Placental epithelial cell (primary cell): ENCODE measurements around the gene FAM98B.

- CAGE, long polyA plus RNA: no peak
These were observed 221.6 kb upstream of the NANOGP8 start for GRCh38 chr15:35306716-35307038.

DNA sequence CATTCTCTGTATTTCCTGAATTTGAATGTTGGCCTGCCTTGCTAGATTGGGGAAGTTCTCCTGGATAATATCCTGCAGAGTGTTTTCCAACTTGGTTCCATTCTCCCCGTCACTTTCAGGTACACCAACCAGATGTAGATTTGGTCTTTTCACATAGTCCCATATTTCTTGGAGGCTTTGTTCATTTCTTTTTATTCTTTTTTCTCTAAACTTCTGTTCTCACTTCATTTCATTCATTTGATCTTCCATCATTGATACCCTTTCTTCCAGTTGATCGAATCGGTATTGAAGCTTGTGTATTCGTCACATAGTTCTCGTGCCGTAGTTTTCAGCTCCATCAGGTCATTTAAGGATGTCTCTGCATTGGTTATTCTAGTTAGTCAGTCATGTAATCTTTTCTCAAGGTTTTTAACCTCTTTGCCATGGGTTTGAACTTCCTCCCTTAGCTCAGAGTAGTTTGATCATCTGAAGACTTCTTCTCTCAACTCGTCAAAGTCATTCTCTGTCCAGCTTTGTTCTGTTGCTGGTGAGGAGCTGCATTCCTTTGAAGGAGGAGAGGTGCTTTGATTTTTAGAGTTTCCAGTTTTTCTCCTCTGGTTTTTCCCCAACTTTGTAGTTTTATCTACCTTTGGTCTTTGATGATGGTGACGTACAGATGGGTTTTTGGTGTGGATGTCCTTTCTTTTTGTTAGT is 190.0 kb downstream of the DPH6 start:
- CAGE, long polyA plus RNA: no peak

DNA sequence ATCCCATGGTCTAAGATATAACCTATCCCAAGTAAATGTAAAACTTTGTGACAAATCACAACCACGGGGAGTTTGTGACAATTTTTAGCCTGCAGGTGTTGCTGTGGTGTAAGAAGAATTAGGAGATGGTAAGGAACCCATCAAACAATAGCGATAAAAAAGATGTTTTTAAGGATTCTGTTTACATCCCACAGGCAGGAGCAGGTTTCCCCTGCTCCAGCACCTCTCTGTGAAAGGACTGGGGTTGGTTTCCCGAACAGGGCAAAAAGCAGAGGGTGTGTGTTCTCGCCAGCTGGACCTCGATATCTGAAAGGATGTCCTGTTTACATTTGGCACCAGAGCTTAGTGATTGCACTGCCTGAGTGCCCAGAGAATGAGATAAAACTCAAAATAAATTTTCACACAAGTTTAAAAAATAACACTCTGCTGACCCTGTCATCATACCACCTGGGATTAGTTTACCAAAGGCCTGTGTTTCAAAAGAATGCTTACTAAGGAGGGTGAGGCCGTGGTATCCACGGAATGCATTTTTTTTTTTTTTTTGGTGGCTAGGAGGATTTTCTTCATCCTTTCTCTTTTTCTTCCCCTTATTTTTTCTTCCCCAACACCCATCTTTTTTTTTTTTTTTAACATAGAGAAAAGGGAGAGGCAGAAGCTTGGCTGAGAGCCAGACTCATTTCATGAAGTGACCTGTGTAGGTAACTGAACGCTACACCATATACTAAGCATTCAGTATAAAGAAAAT is 151.8 kb upstream of the DPH6 start:
- CAGE, long polyA plus RNA: no peak

- CAGE, long polyA plus RNA: no peak
These were observed 243.3 kb upstream of the CDIN1 start for GRCh38 chr15:36336063-36336571.

DNA sequence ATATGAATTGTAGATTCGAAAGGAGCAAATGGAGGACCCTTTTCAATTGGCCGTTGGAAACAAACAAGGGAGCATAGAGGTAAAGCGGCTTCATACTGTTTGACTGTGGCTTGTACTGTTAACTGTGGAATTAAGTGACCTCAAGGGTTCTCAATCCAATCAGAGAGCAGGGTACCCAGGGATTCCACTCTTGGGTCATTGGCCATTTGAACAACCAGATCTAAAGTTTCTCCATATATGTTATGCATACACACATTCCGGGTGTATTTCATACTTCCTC is 823 bp downstream of the CDIN1 start:
- CAGE, long polyA plus RNA: no peak

GRCh38 chr15:37093462-37094000 is 6.8 kb downstream of the MEIS2 start:
- CAGE, long polyA plus RNA: no peak

- CAGE, long polyA plus RNA: no peak
These were observed 6.6 kb upstream of the MEIS2 start for GRCh38 chr15:37106575-37107763.

- CAGE, long polyA plus RNA: no peak
These were observed 122.4 kb upstream of the SPRED1 start for GRCh38 chr15:38130219-38130615.

- CAGE, long polyA plus RNA: no peak
These were observed 1.5 kb upstream of the SPRED1 start for GRCh38 chr15:38251100-38251528.

- CAGE, long polyA plus RNA: no peak
These were observed 1.7 kb downstream of the SPRED1 start for GRCh38 chr15:38254045-38254989.

GRCh38 chr15:38327114-38327841 is 74.6 kb downstream of the SPRED1 start:
- CAGE, long polyA plus RNA: no peak

DNA sequence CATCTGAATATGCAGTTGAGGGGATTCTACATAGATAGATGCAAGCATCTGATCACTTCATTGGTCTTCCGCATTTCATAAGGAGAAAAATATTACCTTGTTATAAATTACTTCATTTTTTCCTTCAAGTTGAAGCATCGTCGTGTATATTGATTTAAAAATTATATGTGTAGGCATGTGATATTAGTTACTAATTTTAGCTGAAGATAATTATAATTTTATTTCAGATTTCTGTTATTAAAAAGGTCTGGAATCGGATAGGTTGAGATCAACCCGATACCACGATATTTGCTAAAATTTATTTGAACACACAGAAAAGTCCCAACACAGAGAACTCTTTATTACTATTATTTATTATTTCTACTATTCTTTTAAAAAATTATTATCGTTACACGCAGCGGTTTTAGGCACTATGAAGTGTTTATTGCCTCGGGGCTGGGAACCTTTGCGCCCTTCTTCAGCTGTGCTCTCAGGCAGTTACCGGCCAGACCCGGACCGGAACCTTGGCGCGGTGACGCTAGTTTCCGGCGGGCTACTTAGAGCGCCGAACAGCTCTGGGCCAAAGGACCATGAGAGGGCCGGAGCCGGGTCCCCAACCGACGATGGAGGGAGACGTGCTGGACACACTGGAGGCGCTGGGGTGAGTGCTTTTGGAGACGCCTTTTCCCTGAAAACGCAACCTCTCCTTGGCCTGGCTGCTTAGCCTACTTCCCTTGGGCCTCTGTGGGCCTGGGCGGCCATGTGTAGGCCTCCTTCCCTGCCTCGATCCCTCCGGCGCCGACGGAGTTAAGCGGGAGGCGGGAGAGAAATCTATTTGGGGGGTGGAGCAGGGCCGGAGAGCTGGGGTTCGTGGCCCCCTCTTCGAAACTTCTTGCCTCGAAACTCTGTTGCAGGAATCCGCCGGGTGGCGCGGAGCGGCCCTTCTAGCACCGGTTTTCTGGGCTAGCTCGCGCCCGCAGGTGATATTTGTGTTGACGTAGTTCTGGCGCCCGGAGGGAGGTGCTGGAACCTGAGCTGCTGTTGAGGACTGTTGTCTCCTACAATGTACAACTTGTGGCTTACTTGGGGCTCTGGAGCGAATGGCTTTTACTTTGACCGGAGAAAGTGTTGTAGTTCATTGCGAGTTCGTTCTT is at the start of gene FAM98B:
FAM98B (plus strand) TSS at position 535 of the 1,133 bp plus-strand sequence.
- CAGE, long polyA plus RNA: no peak

GRCh38 chr15:38497385-38498616 is 43.9 kb downstream of the FAM98B start:
- CAGE, long polyA plus RNA: no peak

- CAGE, long polyA plus RNA: no peak
These were observed 4.2 kb downstream of the RASGRP1 start for GRCh38 chr15:38560343-38560970.

GRCh38 chr15:38650770-38651556 is 86.3 kb upstream of the RASGRP1 start:
- CAGE, long polyA plus RNA: no peak

GRCh38 chr15:38683527-38683976 is 118.9 kb upstream of the RASGRP1 start:
- CAGE, long polyA plus RNA: no peak

DNA sequence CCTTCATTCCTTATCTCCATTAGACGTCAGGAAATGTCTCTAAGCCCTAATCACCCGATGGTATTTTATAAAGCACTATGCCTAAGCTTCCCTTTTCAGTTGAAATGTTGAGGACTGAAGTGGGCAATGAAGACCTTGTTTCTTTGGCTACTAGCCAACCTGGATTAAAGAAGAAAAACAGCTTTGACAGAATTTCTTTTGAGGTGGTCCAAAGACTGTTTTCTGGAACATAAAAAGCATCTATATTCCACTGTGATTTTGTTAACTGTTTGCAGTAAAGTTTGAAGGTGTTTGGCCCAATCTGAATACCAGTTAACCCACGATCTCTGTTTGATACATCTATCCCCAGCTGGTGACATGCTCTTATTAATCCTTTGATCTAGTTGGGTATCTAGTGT is 263.8 kb upstream of the RASGRP1 start:
- CAGE, long polyA plus RNA: no peak

DNA sequence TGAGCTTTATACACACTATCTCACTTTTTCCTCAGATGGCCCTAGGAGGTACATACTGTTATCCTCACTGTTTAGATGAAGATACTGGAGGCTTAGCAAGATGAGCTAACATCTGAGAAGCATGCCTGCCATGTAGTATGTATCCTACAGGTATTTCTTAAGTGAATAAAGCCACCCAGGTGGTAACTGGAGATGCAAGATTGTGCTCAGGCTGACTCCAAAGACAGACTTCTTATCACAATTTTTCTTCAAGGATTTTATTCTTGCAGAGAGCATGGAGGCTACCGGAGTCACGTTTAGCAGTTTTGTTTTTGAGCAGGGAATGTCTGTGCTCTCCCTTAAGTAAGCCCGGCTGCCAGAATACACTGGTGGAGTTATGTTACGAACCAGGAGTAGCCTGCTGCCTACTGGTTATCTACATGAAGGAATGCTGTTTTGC is 300.0 kb upstream of the RASGRP1 start:
- CAGE, long polyA plus RNA: no peak

DNA sequence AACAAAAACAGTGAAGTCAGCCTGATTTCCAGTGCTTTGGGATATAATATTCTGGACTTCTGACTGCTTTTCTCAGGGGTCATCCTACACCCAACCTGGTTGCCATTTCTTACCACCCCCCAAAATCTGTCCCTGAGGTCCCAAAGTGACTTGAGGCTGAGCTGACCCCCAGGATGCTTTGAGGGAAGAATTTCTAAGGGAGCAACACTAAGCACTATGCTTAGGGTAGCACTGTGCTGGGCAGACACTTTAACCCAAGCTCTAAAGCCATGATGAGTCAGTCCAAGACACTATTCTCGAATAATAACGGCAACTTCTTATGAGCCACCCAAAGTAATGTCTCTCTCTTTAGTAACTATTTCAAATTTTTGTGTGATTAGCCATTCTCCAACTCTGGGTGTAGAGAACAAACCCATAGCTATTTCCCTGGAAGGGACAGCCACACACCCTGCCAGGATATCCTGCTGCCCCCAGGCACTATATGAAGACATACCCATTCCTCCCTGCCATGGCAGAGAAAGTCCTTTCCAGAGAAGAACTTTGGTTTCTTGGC is 385.0 kb upstream of the THBS1 start:
- CAGE, long polyA plus RNA: no peak

GRCh38 chr15:39301569-39302226 is 279.2 kb upstream of the THBS1 start:
- CAGE, long polyA plus RNA: no peak